Cerebellum (tissue), 5 donors: Measurements from ENCODE around the gene AKAP1.

DNA sequence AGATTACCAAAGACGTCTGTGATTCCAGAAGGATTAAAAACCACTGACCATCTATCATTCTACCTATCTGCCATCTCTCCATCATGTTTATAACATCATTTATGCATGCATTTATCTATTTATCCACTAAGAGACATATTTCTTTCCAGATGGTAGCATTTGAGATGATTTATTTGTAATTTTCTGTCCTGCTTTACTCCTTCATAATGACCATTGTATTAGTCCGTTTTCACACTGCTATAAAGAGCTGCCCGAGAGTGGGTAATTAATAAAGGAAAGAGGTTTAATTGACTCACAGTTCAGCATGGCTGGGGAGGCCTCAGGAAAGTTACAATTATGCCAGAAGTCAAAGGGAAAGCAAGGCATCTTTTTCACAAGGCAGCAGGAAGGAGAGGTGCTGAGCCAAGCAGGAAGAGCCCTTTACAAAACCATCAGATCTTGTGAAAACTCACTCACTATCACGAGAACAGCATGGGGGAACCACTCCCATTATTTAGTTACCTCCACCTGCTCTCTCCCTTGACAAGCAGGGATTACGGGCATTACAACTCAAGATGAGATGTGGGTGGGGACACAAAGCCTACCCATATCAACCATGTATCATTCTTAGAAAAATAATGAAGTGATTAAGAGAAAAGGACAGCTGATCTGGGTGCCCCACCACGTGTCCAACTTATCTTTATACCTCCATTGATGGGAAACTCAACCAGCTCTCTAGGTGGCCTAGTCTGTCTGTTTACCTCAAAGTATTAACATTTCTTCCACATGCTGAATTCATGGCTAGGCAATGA lies 28.4 kb downstream of the TRIM25 start:
- PRO-cap, 3 experiments, result no peak in any of the 3 experiments
- RAMPAGE, long total RNA, result no peak

DNA sequence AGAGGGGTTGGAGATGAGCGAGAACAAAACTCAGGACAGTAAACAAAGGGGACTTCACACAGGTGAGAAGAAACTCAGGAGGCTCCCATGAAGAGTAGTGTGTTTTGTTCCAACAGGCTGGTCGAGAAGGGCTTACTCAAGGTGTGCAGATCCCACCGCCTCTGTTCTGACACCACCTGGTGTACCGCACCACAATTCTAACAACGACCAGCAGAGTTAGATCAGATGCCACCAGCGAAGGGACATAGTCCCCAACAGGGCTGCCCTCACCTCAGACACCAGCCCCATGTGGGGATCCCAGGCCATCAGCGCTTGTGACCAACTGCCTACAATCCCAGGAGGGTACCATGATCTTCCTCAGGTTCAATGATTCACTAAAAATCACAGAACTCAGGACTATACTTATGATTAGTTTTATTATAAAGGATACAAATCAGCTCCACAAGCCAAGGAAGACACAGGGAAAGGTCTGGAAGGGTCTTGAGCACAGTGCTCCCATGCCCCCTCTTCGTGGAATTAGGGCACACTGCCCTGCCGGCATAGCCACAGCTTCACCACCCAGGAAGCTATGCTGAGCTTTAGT lies 26.2 kb downstream of the TRIM25 start:
- PRO-cap, 3 experiments, result no peak in any of the 3 experiments
- RAMPAGE, long total RNA, result no peak

DNA sequence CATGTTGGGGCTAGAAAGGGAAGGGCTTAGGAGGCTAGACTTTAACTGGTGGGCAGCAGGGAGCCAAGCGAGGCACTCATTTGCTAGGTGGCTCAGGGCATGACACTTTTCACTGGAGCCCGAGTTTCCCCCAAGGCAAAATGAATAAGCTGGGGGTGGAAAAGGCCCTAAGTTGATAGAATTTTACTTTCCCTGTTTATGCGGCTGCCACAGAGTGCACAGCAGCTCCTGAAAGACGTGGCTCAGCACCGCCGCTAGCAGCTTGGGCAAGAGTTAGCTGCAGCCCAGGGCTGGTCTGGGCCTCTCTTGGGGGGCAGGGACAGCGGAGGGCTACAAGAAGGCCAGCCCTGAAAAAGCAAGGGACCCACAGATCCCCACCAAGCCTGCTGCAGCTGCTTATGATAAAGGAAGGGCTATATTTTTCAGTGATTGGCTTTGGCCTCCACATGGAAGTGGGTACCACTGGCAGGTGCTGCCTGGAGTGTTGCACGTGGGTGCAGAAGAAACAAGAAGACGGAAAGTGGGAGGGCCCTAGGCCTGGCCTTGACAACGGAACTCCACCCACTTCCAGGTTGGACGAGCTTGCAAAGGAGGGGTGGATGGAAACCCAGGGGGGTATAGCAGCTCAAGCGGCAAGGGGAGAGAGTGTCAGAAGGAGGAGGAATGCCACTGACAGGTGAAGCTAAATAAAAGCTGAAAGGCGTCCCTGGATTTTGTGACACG lies 20.5 kb downstream of the TRIM25 start:
- PRO-cap, 3 experiments, result no peak in any of the 3 experiments
- RAMPAGE, long total RNA, result no peak

- PRO-cap, 3 experiments, result peak in 3 of 3 experiments; most common plus-strand start chr17:57085277 (in 3); most common minus-strand start chr17:57084991 (in 2)
- RAMPAGE, long total RNA, result no peak
Observed at GRCh38 chr17:57084442-57085513, at the start of gene AKAP1. Gene AKAP1, plus strand, starts transcription at chr17:57085246.

- PRO-cap, 3 experiments, result no peak in any of the 3 experiments
- RAMPAGE, long total RNA, result no peak
Observed at GRCh38 chr17:57105414-57106454, 20.7 kb downstream of the AKAP1 start.

DNA sequence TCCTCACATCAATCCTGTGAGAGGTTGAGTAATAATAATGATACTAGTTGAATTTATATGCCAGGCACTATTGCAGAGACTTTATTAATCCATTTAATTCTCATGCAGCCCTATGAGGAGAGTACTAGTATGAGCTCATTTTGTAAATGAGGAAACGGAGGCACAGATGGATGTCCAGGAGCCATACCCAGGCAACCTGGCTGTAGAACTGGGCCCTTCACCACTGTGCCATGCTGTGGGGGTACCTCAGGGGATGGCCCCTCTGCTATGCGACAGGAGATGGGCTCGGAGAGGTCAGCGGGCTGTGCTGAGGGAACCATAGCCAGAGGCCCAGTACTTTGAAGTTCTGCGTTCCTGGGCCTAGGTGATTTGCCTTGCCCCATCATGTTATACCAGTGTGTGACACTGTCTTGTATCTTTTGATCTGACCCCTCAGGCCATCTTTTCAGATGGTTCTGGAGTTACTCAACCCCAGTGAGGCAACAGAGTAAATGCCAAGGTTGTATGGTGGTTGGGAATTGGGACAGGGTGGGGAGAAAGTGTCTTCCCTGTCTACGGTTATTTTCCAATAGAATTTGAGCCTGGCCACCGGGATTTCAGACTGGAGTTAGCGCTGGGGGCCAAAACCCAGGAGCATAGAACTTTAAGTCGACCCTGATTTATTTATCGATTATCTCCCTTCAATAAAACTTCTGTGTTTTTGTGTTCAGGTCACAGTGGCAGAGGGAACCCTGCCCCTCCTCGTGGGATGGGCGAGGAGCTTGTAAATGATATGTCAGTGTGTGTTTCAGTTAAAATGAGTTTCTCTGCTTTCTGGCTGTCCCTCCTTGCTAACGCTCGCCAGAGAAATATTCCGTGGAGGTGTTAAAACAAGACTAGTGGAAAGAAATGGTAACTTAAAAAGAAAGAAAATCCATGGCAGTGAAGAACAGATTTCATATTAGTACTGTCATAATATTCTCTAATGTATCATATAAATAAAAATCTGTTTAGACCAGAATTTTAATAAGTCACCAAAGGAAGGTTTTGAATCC lies 8.5 kb downstream of the MSI2 start:
- PRO-cap, 3 experiments, result no peak in any of the 3 experiments
- RAMPAGE, long total RNA, result no peak

- PRO-cap, 3 experiments, result no peak in any of the 3 experiments
- RAMPAGE, long total RNA, result no peak
Observed at GRCh38 chr17:57271679-57272204, 15.4 kb downstream of the MSI2 start.

DNA sequence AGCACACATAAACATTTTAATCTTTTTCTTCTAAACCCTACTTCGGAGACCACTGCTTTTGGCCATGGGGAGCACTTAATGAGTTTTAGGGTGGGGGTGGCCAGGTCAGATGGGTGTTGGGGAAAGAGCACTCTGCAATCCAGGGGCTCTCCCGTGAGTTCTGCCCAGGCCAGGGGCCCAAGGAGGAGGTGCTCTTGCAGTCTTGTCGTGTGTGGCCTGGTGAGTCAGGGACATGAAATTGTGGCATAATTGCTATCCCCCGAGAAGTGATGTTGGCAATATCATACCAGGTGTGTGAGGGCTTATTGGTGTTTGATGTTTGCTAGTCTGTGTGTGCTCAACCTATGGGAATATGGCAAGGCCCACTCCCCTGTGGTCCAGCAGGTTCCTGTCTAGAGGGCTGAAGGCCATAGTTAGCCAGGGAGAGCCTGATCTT lies 24.5 kb downstream of the MSI2 start:
- PRO-cap, 3 experiments, result no peak in any of the 3 experiments
- RAMPAGE, long total RNA, result no peak

GRCh38 chr17:57292789-57293456 lies 36.6 kb downstream of the MSI2 start:
- PRO-cap, 3 experiments, result no peak in any of the 3 experiments
- RAMPAGE, long total RNA, result no peak

DNA sequence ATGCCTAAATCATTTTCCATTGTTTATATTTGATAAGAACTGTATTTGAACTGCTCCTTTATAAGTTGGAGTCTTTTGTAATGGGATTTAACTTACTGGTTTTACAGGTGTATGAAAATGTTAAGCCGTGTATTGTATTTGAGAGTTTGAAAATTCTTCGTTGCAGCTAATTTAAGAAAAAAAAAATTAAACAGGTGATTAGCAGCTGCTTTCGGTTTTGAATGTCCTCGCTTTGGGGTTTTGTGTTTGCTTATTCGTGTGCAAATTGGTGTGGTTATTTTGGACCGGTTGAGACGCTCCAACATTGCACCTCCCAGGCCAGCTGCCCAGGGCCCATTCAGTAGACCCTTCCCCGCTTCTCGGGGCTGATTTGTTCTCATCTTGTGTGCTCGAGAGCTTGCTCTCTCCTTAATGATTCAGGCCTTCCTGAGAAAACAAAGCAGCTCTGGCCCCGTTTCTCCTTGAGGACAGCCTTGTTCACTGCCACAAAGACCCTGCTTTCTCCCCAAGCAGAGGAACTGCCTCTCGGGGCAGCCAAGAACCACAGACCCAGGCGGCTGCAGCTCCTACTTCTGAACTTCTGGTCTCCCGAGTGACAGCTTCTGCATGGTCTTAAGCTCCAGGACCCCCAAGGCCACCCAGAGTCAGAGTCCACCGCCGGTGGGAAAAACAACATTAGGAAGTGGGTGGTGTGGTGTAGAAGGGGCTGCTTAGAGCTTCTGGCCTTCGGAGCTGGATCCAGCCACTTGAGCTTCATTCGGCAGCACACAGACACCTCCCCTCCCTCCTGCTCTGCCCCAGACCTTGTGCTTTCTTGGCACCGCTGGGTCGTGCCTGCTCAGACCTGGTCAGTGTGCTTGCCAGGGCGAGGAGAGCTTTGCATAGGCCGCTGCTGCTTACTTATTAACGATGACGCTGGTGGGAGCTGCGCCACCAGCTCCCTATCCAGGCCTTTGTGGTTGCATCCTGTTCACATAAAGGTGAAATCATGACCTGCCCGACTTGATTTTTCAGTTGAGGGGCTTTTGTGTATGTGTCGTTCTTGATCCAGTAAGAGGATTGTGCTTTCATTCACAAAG lies 100.7 kb downstream of the MSI2 start:
- PRO-cap, 3 experiments, result no peak in any of the 3 experiments
- RAMPAGE, long total RNA, result no peak

DNA sequence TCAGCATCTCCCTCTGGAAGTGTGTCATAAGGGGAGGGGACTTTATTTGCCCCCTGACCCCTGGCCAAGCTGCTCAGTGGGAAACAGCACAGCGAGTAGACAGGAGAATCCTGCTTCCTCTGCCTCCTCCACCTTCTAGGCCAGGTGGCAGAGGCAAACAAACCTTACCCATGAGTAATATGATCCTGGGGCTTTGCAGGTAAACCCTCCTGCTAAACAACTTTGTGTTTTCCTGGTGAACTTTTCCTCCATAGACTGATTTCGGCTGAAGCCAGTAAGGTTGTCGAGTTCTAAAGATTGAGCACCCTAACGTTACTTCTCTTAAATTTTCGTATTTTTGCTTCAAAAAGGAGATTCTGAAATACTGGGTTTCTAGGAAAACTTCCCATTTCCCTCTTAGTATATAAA lies 151.5 kb downstream of the MSI2 start:
- PRO-cap, 3 experiments, result no peak in any of the 3 experiments
- RAMPAGE, long total RNA, result no peak

- PRO-cap, 3 experiments, result no peak in any of the 3 experiments
- RAMPAGE, long total RNA, result no peak
Observed at GRCh38 chr17:57422747-57423306, 166.5 kb downstream of the MSI2 start.

GRCh38 chr17:57550551-57550955 lies 194.5 kb downstream of the CCDC182 start:
- PRO-cap, 3 experiments, result no peak in any of the 3 experiments
- RAMPAGE, long total RNA, result no peak

DNA sequence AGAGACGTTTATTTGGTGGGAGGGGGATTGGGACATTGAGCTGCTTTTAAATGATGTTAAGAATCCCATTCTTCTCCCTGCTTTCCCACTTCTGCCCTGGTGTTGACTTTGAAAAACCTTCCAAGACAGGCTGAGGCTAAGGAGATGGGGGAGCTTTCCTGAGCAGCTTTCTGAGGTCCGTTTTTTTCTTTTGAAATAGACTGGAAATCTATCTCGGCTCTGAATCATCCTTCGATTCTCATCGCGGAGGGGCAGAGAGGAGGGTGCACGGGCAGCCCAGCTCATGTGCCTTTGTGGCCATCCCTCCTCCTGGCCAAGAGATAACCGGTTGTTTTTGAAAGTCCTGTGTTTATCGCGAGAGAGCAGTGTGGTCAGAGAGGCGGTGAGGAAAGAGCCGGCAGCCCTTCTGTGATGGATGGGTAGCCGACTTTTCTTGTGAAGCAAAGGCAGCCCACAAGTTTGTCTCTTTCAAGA lies 191.6 kb downstream of the CCDC182 start:
- PRO-cap, 3 experiments, result no peak in any of the 3 experiments
- RAMPAGE, long total RNA, result no peak

- PRO-cap, 3 experiments, result no peak in any of the 3 experiments
- RAMPAGE, long total RNA, result no peak
Observed at GRCh38 chr17:57569942-57570311, 175.2 kb downstream of the CCDC182 start.

GRCh38 chr17:57833077-57833684 lies 16.7 kb downstream of the MRPS23 start:
- PRO-cap, 3 experiments, result no peak in any of the 3 experiments
- RAMPAGE, long total RNA, result no peak

DNA sequence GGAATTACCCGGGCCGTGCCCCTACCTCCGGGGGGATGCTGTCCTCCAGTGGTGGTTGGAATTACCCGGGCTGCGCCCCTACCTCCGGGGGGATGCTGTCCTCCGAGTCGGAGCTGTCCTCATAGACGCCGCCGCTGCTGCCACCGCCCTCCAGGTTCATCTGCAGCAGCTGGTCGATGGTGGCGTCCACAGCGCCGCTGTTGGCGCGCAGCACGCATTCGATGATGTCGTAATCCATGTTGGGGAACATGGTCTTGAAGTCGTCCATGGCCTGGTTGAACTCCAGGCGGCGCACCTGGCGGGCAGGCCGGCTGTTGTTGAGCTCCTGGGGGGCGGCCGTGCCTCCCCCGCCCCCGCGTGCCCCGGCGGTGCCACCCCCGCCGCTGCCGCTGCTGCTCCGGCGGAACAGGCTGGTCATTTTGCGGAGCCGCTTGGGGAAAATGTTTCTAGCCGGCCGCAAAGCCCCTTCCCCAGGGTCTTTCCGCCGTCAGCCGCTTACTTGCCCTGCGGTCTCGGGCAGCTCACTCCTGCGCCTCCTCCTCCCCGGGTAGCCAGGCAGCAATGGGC lies 35.4 kb upstream of the MRPS23 start:
- PRO-cap, 3 experiments, result no peak in any of the 3 experiments
- RAMPAGE, long total RNA, result no peak

DNA sequence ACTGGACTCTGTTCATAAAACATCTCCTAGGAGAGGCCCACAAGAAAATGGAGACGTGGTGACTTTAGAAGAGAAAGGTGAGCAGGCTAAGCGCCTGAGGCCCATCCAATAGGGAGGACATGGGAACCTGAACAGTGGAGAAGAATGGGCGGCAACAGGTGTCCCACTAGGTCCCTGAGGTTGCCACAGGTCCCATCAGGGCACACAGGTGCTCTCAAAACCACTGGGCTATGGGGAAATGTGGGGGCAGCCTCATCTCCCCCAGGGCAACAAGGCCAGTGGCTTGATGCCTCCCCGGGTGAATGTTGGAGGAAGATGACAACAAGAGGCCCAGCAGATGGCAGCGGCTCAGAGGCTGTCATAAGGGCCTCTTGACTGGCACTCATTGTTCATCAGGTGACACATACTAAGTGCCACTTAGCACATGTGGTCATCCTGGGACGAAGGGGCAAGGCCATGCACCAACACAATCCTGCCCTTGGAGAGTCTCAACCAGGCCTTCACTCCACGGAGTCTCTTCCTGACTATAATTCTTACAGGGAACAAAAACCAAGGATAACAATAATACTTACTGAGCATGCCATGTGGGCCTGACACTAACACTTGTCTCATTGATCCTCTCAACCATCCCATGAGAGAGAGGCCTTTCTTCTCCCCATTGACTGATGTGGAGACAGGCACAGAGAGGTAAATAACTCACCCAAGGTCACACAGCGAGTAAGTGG lies 38.1 kb downstream of the CUEDC1 start:
- PRO-cap, 3 experiments, result no peak in any of the 3 experiments
- RAMPAGE, long total RNA, result no peak

- PRO-cap, 3 experiments, result no peak in any of the 3 experiments
- RAMPAGE, long total RNA, result no peak
Observed at GRCh38 chr17:57946477-57947717, 8.3 kb downstream of the CUEDC1 start.

- PRO-cap, 3 experiments, result no peak in any of the 3 experiments
- RAMPAGE, long total RNA, result no peak
Observed at GRCh38 chr17:57948223-57949240, 6.7 kb downstream of the CUEDC1 start.